Tibial artery (tissue), 1 donor: ENCODE measurements around a stretch of chr17.

GRCh38 chr17:77098791-77099439 is 41.9 kb upstream of the SEC14L1 start:
- PRO-cap: no peak

DNA sequence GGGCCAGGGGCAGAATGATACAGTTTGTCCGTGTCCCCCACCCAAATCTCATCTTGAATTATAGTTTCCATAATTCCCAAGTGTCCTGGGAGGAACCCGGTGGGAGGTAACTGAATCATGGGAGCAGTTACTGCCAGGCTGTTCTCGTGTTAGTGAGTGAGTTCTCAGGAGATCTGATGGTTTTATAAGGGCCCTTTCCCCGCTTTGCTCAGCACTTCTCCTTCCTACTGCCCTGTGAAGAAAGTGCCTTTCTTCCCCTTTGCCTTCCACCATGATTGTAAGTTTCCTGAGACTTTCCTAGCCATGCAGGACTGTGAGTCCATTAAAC is 28.9 kb upstream of the SEC14L1 start:
- PRO-cap: no peak

DNA sequence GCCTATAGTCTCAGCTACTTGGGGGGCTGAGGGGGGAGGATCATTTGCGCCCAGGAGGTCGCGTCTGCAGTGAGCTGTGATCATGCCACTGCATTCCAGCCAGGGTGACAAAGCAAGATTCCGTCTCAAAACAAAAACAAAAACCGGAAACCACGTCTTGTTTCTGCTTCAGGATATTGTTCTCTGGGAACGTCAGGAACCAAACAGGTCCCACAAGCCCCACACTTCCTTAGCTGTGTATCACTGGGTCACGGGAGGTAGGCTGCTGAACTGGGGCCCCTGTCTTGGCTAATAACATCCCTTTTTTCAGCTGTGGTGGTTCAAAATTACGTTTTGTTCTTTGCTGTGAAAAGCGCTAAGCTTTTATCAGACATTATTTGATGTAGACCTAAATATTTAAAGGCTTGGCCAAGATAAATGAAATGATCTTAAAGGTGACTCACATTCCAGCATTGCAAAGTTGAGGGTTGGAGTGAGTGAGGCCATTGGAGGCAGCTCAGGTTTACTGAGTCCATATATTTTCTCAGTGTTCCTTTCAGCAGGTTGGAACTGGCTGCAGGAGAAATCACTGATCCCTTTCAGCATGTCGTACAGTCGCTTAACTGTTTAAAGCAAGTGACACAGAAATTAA is 16.4 kb upstream of the SEC14L1 start:
- PRO-cap: no peak

DNA sequence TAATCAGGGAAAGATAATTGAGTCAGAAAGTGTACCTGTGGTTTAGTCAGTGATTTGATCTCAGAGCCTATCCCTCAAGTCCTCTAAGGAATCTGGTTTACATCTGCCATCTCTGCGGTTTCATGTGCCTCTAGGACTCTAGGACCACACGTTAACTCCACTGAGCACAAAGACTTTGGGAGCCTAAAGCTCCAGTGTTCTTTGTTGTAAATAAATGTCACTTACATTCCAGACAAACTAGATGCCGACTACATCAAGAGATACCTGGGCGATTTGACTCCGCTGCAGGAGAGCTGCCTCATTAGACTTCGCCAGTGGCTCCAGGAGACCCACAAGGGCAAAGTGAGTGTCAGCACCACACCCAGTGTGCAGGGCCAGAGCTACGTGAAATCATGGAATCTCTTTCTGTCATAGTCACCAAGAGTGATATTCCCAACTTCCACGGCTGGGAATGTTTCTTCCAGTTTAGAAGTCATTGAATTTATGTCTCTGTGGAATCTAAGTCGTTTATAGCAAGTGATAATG is 55.3 kb downstream of the SEC14L1 start:
- PRO-cap: no peak

- PRO-cap: no peak
Observed at GRCh38 chr17:77200352-77200710, 59.6 kb downstream of the SEC14L1 start.

- PRO-cap: no peak
Observed at GRCh38 chr17:77211671-77212161, 69.6 kb upstream of the SEPTIN9 start.

GRCh38 chr17:77227150-77228134 is 53.9 kb upstream of the SEPTIN9 start:
- PRO-cap: bidirectional peak, plus-strand start at chr17:77227868, minus-strand start at chr17:77227671

- PRO-cap: no peak
Observed at GRCh38 chr17:77288122-77288703, 6.9 kb downstream of the SEPTIN9 start.

DNA sequence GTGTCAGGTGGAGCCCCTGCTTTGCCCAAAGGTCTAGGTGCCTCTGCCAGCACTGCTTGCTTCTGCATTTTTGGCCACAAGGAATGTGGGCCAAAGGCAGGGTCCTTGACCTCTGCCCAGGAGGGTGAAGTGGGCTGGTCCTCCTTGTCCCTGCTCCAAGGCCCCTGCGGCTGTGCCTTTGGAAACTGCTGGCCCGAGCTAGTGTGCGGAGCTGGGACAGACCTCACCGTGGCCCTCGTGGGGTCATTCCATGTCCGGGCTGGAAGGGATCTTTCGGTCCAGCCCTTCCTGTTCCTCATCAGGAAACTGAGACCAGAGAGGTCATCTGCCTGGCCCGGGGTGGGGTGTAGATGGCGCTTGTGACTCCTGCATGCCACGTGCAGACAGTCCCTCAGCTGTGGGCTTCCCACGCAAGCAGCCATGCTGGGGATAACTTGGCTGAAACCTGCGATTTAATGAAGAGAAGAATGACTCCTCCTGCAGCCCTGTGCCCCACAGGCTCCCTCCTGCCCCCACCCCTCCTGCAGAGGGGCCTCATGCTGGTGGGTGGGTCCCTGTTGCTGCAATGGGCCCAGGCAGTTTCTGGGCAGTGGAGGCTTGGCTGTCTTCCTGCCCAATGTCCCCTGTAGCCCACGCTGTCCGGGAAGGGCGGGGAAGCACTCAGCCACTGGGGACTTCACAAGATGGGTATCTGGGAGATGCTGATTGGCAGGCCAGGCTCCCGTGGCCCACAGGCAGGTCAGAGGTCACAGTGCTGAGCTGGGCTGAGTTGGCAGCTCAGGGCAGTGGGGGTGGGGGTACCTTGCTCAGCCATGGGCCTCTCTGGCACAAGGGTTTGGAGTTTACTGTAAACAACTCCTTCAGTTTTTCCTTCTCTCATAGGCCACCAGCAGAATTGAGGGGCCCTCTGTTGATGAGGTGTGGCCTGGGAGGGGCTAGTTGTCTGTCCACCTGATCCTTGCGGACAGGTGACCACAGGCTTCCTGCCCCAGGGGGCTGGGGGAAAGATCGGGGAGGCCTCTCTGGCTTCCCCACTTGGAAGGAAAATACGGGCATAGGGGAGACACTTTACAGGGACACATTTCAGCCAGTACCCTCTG is 104.8 kb downstream of the SEPTIN9 start:
- PRO-cap: no peak

DNA sequence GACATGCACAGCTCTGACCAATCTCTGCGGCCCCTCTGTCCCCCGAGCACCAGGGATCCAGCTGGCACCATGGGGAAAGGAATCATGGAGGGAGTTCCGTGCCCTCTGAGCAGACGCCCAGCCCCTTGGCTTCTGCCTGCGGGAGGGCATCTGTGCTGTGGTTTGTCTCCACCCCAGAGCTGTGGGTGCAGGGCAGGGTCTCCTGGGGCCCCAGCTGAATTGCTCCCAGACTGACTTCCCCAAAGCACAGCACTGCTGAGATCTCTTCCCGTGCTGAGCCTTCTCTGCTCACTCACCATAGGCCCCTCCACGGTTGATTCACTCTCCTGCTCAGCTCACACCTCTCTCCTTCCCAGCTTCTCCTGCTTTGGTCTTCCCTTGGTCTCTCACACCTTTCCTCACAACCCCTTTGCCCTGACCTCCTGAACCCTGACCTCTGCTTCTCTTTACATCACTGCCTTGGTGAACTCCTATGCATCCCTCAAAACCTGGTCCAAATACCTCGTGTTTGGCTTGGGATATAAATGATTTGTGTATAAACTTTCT is 124.7 kb downstream of the SEPTIN9 start:
- PRO-cap: no peak

DNA sequence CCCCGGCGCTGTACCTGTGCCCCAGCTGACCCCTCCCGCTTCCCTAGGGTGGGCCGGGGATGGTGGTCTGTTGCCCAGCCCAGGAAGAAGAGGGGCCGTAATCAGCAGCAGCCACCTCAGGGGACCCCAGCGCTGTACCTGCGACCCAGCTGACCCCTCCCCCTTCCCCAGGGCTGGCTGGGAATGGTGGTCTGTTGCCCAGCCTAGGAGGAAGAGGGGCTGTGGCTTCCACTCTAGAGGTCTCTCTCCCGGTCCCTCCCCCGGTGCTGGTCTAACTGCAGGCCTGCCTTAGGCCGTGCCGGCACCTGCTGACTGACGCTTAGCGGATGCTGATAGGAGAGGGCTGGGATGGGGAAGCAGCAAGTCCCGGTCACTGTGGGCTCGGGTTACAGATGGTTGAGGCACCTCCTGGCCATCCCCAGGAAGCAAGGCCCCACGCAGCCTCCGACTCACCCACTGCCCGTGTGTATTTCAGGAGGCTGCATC is 138.1 kb downstream of the SEPTIN9 start:
- PRO-cap: no peak

DNA sequence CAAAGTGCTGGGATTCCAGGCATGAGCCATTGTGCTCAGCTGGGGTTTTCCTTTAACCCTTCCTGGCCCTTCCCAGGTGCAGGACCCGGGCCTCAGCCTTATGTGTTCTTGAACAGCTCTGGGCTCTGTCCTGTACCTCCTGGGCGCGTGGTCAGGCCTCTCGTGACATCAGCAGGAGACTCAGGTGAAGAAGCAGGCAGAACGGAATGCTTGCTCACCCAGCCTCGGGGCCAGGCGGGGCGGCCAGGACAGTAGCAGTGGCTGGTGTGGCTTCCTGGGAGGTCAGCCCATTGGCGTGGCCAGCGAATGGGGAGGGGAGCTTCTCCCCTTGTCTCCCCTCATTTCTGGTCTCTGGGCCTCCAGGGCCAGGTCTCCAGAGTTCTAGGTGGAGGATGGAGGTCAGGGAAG is 140.8 kb downstream of the SEPTIN9 start:
- PRO-cap: no peak

DNA sequence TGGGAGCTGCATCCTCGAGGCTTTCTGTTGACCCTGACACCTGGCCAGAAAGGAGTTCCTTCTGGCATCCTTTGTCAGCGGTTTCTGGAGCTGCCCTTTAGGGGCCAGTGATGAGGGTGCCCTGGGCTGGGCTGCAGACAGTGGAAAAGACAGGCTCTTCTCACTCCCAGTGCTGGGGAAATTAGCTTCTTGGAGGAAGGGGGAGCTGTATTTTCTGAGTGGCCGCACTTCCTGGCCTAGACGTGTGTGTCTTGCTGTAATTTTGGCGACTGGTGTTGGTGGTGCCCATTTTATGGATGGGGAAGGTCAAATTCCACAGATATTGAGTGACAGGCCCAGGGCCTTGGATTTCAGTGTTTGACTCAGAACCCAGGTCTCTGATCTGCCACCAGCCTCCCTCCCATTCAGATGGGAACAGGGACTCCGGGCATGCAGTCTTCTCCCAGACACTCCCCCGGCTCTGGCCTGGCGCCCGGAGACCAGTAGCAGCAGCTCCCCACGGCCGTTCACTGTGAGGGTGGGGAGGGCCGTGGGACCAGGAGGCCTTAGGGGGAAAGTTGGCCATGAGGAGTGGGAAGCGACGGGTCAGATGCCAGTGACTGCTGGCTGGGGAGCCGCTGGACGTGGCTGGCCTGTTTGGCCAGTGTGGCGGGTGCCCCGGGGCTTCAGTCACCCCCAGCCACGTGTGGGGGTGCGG is 168.4 kb downstream of the SEPTIN9 start:
- PRO-cap: bidirectional peak, plus-strand start at position 407 of the sequence, minus-strand start at position 404 of the sequence

- PRO-cap: bidirectional peak, plus-strand start at chr17:77450749, minus-strand start at chr17:77450493
Observed at GRCh38 chr17:77450297-77451201, 169.2 kb downstream of the SEPTIN9 start.

DNA sequence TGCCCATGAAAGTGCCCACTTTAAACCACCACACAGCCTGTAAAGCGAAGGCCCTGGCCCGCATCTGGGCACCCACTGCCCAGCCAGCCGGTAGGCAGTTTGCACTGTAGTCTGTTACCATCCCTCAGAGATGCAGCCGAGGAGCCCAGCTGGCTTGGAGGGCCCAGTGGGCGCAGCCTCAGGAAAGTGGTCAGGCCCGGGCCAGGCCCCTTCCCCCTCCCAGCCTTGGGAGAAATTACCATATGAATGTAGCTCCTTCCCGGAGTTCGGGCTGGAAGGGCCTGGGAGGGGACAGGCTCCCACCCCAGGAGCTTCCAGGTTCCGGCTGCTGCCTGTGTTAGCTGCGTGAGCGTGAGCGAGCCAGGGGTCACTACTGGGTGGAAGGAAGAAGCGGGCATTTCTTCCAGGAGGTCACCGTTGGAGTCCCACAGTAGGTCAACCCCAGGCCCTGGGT is 184.9 kb downstream of the SEPTIN9 start:
- PRO-cap: no peak

DNA sequence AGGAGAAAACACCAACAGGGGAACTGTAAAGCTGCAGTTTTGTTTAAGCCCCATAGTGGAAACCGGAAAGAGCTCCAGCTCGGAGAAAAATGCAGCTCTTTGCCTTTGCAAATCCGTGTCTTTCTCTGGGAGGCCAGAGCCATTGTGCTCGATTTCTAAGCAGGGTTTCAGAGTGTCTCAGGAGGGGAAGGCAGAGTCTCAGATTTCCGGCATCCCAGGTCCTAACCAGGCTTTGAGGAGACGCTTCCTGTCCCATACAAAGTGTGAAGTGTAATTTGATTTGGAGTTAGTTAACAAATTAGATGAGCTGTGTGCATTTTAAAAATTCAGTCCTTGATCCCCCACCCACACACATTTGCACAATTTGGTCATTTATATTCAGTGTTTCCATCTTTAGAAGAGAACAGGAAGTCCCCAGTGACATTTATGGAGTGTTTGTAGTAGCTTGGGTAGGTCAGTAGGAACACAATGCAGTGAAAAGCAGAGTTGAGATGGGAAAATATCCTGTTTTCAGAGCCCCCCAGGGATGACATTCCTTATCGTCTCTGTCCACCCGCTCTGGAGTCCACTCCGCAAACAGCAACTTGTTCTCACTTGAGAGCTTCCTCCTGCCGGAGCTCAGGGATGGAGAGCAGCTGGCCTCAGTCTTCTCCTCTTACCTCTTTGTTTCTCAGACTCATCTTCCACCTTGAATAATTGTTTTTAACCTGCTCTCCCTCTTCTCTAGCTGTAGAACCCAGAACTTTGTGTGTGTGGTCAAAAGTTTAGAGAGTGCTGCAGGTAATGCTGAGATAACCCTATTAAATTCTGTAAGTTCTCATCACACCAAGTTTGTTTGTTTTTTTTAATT is 191.5 kb downstream of the SEPTIN9 start:
- PRO-cap: no peak

DNA sequence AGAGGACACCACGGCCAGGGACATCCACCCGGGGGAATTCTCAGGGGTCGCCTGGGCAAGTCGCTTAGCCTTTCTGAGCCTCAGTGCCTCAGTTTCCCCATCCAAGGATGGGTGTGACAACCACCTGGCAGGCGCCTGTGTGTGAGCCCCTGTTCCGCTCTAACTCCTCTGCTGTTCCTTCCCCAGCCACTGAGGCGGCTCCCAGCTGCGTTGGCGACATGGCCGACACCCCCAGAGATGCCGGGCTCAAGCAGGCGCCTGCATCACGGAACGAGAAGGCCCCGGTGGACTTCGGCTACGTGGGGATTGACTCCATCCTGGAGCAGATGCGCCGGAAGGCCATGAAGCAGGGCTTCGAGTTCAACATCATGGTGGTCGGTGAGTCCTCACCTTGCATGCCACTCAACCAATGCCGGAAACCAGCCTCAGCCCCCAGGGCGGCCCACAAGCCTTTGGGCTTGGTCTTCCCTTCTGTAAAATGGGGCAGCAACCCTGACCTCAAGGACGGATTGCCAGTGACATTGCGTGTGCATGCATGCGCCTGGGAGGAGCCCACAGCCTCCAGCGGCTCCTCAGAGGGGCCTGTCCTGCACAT is 200.8 kb downstream of the SEPTIN9 start:
- PRO-cap: no peak

GRCh38 chr17:77489670-77490471 is 208.6 kb downstream of the SEPTIN9 start:
- PRO-cap: unidirectional peak, minus-strand start at chr17:77489932; unidirectional peak, minus-strand start at chr17:77490023

DNA sequence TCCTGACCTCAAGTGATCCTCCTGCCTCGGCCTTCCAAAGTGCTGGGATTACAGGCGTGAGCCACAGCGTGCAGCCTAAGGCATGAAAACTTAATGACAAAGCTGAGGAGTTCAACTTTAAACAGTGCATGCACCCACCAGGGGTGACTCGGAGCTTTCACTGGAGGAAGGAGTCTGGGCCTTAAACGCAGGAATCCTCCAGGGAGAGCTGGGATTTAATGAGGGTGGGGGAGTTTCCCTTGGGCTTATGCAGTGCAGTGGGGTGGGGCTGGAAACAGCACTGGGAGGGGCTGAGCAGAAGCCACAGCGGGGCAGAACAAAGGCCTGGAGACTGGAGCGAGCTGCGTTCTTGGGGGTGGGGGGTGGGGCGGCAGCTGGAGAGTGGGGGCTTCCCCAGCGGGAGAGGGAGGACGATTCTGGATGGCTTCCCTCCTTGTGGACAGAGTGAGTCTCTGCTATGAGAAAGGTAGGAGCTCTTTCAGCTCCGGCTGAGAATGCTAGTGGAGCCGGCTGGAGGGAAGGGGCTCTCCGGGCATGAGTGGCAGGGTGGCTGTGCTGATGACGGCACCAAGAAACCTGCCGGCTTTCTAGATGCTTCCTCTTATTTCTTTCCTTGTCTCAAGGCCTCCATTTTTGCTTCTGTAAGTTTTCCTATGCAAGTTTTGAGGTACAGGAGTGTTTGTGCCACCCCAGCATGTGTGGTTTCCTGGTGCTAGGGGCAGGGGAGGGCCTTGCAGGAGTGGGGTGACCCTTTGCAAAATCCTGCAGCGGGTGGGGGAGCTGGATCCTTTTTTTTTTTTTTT is 265.5 kb downstream of the SEPTIN9 start:
- PRO-cap: no peak

- PRO-cap: no peak
Observed at GRCh38 chr17:77591086-77591697, 309.9 kb downstream of the SEPTIN9 start.